ENCODE data around the gene KIF3A.

DNA sequence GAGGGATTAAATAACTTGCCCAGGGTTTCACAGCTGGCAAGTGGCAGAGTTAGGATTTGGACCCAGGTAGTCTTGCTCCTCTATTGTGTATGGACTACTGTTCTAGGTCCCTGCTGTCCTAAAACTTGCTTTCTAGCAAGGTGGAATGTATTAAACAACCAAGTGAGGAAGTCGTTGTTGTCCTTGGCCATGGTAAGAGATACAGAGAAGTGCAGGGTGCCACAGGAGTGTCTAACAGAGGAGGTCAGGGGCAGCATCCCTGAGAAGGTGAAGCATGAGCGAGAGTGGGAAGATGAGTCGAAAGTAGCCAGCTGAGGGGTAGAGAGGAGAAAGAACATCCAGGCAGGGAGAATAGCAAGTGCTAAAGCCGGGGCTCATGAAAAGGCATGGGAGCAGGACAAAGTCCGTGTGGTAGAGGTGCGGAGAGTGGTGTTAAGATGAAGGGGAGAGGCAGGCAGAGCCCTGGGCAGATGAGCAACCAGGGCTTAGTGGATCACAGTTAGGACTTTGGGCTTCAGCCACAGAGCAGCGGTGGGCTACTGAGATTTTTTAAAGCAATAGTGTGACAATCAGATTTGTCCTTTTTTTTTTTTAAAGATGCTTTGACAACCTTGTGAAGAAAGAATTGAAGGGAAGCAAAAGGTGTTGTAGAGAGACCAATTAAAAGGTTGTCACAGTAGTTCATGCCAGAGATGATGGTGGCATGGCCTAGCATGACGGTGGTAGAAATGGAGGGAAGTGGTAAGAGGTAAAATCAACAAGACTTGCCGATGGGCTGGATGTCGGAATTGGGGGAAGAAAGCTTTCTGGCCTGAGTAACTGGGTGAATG, 10.6 kb downstream of the SLC22A5 start:
- PRO-cap: no peak

DNA sequence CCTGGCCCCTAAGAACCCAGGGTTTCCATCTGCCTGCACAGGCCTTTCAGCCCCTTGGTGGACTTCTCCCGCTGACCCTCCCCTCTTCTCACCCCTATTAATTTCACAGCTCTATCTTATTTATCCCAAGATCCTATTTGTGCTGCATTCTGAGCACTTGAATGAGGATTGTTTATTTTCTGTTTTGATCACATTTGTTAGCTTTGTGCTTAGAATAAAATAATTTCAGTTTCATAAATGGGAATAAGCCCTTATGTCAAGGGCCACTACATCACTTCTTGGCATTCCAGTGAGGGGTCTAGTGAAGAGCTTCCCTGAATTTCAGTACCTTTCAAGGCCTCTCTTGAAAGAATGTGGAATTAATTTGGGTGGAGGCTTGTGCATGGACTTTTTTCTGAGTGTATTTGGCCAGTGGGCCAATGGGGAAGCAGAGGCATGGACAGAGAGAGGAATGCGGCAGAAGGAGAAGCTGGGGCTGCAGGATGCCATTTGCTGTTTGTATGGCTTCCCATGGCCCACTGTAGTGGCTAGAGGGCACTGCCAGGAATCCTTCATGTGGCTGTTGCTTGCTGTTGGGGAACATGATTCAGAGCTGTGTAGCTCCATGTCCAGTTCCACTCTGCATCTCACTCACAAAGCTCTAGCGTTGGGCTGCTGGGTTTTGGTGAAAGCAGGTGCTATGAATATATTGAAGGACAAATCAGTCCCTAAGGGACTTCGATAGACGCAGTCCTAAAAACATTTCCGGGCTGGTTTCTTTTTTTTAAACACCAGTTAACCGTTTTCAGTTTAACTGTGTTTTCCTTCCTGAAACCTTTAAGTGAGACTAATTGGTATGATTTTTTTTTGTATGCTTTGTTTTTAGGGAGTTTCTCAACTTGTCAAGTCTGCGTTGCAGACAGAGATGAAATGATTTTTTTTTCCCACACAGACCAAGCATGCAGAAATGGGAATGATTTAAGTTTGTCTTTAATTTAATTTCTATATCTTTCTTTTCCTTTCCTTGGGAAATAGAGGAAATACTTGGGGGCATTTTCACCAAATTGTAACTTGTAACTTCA, 51.2 kb downstream of the SLC22A5 start:
- PRO-cap: no peak

DNA sequence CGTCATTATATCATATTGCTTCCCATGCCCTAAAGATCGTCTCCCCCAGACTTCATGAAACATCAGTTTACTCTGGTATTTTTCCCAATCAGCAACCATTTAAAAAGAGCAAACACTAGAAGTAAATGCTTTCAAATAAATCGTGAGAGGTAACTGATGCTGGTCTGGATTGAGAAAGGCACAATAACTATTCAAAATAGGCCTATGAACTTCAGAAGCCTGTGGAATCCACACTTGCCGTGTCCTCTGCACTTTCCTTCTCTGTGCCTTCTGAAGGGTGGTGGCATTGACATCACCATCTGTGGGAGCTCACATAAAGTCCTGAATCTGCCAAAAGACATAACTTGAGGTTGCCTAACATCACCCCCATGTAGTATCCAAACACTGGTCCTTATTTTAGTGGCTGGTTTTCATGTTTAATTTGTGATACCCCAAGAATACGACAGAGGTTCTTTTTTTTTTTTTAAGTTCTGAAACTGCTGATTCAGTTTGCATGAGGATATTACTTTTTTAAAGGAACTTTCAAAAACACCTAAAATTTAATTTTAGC, 59.8 kb downstream of the IRF1 start:
- PRO-cap: no peak

DNA sequence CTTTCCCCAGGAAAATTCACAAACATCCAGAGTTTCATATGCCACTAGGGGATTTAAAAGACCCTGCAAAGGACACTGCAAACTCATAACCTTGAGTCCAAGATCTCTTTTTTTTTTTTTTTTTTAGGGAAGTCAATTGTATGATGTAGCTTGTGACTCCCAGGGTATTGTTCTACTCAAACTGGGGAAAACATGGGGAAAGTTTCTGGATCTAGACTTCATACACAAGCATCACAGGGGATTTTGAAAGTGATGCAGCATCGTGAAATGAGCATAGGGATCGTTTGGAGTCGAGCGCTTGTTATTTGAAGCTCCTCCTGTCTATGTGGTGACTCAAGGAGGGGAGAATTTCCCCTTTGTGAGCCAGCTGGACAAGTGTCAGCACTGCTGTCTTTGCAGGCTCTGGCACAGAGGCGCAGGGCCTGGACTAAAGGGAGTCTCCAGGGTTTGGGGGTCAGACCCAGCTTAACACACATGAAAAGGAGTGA, 51.2 kb downstream of the IRF1 start:
- PRO-cap: no peak

GRCh38 chr5:132440209-132440873, 50.2 kb downstream of the IRF1 start:
- PRO-cap: no peak

DNA sequence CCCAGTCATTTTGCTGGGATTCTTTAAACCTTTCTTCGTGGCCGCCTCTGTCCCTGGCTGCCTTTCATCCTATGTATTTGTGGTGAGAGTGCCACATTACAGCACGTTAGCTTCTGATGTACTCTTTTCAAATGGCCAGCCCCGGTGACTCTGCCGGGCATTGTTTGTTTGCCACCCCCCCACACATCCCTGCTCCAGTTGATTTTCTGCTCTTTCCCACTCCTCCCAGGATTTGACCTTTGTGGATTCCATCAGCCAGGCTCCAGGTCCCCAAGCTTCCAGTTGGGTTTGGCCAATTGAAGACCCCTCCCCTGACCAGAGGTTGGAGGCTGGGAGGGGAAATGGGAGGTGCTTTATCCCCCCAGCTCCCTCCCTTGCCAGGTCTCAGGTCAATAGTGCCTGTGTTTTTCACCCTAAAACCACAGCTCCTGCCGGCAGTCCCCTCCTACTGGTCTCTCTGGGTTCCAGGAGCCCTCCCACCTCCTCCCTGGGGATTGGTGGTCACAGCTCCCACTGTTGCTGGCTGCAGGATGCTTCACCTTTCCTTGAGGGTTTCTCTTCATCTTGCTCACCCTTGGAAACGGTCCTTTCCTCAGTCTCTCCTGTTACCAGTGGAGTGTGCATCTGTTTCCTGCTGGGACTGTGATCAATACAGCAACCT, 34.9 kb downstream of the IRF1 start:
- PRO-cap: no peak

- PRO-cap: no peak
Measured at GRCh38 chr5:132456888-132457376, 33.6 kb downstream of the IRF1 start.

- PRO-cap: no peak
Measured at GRCh38 chr5:132457377-132457918, 33.1 kb downstream of the IRF1 start.

- PRO-cap: no peak
Measured at GRCh38 chr5:132457979-132458613, 32.5 kb downstream of the IRF1 start.

- PRO-cap: no peak
Measured at GRCh38 chr5:132463860-132464189, 26.7 kb downstream of the IRF1 start.

GRCh38 chr5:132475426-132476548, 14.8 kb downstream of the IRF1 start:
- PRO-cap: no peak

- PRO-cap: no peak
Measured at GRCh38 chr5:132502934-132503559, 12.5 kb upstream of the IRF1 start.

GRCh38 chr5:132562345-132563168, 5.8 kb downstream of the RAD50 start:
- PRO-cap: no peak

- PRO-cap: no peak
Measured at GRCh38 chr5:132663766-132664671, 6.0 kb downstream of the IL13 start.

GRCh38 chr5:132736636-132737812, at the start of gene KIF3A:
TSS of gene KIF3A (minus strand) at chr5:132737546.
- PRO-cap: bidirectional peak, plus-strand start at chr5:132737743, minus-strand start at chr5:132737546

- PRO-cap: no peak
Measured at GRCh38 chr5:132827634-132828418, 2.6 kb downstream of the SHROOM1 start.

DNA sequence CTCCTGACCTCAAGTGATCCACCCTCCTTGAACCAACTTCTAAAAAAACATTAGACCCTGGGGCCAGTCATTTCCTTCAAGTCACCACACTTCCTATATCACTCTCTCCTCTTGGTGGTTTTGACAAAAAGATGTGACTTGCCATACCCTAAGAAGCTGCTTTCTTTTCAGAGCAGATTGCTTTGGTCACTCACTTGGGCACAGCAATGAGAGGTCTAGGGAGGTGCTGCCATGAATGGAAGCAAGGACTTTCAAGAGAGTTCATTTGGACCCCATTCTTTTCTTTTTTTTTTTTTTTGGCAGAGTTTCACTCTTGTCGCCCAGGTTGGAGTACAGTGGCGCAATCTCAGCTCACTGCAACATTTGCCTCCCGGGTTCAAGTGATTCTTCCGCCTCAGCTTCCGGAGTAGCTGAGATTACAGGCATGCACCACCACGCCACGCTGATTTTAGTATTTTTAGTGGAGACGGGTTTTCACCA, 11.1 kb upstream of the SHROOM1 start:
- PRO-cap: no peak

DNA sequence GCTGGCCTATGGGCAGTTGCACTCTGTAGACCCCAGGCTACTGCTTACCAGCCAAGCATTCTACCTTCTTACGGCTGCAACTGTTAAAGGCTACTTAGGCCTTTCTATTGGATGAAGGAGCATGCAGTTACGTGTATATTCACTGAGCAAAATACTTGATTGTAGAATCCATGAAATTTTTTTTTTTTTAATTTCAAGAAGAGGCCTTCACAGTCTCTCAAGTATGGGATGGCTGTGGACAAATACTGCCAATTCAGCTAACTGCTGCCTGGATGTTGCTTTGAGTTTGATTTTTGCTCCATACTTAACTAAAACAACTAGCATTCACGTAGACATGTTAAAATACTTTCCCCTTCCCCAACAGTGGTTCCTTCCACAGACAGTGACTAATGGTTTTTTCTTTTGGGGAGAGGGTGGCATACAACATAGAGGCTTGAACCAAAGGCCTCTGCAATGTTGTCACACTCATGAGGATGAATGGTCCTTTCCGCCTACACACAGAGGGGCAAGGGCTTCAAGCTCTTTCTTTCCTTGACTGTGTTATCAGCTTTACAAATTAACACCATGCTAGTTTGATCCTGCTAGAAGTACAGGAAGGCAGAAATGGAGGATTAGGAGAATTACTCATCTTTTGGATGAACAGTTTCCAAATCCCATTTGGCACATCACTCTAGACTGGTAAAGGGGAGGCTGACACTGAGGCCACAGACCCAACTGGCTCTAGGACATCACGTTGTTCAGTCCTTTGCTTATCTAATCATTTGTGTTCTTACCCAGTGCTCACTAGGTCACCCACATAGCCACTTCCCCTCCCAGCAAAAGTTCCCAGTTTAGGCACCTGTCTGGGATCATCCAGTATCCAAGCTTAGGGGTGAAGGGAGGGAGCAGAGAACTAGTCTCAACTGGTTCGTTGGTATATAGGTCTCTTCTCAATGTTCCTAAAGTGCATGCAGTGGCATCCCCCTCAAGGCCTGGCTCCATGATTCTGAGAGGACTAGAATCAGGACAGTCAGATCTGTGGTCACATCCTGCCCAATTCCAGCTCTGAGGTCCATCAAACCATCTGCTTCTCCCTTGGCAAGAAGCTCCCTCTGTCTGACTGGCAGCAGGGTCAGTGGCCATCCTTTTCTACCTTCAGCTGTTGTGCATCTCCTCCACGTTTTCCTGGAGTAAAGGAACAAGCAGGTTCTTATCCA, 1.7 kb upstream of the LEAP2 start:
- PRO-cap: no peak

DNA sequence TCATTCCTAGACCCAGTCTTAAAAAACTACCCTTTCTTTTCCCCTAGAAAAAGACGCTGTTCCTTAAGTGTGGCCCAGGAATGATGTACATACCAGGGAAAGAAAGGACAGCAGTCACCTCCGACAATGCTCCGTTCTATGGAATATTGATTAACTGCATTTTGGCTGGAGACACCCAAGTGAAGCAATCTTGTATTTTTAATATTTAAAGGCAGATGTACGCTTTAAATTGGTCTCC, 814 bp downstream of the LEAP2 start:
- PRO-cap: no peak

DNA sequence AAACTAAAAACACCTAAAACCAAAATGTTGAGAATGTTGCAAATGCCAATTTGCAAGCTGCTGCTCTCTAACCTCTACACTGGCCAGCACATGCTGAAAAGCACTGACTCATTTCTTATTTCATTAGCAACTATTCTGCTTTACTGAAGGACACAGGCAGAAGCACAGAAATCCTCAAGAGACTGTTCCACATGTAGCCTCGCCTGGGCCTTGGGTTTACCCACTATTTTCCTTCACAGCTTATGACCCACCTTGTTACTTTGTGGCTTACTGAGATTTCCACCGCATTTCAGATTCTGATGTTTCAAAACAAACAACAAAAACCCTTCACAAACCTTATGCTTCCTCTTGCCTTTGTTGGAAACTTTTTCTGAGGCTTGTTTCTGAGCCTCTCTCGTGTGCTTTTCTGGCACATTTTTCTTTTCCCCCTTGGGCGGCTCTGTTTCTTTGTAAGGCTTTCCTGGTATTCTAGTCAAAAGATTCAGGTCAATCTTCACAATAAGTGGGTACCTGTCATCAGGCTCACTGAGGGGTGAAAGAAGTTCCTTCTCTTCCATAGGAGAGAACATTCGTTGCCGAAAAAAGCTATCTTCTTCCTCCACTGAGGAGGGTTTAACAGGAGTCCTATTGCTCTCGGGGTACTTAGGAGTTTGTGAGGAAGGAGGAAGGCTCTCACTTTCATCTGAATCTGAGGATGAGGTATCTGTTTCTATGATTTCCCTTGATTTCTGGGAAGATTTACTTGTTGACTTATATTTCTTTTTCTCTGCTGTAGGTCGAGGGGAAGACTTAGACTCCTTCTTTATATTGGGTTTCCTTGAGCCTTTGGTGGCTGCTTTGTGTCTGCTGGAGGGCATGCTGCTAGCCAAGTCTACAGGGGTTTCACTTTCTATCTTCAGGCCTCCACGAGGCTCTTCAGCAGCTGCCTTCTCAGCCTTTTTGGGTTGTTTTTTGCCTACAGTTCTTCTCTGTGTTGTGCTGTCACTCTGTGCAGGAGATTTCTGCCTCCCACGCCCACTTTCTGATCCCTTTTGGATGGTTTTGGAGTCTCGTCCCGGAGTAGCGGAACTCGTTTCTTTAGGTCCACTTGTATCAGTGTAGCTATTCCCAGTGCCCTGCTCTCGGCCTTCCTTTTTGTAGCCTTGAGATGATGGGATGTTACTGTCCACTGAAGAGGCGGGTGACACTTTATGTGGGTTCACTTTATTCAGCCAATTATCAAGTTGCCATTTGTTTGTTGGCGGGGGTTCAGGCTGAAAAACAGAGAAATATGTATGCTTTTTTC, 23.0 kb downstream of the LEAP2 start:
- PRO-cap: no peak